Heart left ventricle (tissue), 7 donors: Measurements from ENCODE around the gene MOB4.

GRCh38 chr2:195658417-195658893 is 1.4 kb downstream of the SLC39A10 start:
- PRO-cap, 6 experiments = no peak in any of the 6 experiments
- RAMPAGE, long total RNA, 2 experiments = no peak in any of the 2 experiments
- RRBS = no CpG with 5 or more reads among the region's 1 CpG

- PRO-cap, 6 experiments = no peak in any of the 6 experiments
- RAMPAGE, long total RNA, 2 experiments = no peak in any of the 2 experiments
Observed at GRCh38 chr2:196135776-196135975, 35.7 kb downstream of the STK17B start.

DNA sequence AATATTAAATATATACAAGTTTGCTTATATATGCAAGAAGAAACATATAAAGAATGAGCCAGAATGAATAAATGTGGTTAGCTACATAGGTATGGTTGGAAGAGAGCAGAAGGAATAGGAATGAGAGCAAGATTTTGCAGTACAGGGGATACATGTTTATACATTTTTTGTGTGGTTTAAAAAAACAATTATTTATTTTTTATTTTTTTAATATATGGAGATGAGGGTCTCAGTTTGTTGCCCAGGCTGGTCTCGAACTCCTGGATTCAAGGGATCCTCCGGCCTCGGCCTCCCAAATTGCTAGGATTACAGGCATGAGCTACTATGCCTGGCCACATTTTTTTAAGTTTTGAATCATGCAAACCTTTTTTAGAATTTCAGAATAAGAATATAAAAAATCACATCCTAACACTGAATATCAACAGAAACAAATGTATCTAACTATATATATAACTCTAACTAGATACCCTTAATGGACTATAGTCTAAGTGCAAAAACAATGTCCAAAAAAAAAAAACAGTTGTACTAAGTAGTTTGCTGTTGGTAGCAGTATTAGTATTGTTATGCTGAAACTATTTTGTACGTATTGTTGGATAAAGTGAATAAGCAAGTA is 18.5 kb downstream of the STK17B start:
- PRO-cap, 6 experiments = no peak in any of the 6 experiments
- RAMPAGE, long total RNA, 2 experiments = no peak in any of the 2 experiments
- RRBS = no CpG with 5 or more reads among the region's 4 CpGs

DNA sequence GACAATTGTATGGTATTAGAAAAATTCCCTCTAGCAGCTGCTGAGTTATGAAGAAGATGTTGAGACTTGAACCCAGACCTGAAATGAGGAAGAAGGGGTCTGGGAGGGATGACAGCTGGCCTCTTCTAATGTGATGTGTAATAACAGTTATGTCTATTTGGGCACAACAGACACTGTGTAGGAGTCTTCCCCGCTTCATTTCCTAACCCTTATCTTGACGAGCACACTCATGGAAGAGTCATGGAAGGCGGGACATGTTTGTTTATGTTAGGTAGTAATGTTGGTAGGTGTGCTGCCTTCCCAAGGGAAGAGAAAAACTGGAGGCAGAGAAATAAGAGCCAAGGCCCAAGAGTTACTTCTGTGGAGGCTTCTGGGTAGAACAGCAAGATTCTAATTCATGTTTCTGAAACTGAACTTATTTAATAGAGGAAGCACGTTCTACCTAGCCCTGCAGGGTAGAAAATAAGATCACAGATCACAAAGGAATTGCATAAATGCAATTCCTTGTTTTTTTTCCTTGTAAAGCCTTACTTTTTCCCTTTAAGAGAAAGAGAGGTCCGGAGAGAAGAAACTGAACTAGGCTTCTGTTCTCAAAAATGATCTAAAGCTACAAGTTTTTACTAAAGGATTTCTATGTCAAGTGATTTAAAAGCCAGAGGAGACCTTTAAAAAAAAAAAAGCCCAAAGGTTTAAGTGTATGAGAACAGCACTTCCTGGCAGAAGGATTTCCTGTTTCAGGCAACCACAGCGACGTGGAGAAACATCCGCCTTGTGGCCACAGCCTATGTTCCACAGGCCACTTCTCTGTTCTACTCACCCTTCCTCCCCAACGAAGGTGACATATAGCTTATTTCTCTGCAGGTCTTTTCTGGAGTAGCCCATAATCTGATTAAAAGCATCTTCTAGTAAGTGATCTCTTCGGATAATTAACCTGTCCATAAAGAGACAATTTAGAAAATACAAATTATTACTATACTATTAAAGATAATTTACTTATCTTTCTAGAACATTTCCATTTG is 68.6 kb upstream of the STK17B start:
- PRO-cap, 6 experiments = no peak in any of the 6 experiments
- RAMPAGE, long total RNA, 2 experiments = no peak in any of the 2 experiments
- RRBS = no CpG with 5 or more reads among the region's 10 CpGs

DNA sequence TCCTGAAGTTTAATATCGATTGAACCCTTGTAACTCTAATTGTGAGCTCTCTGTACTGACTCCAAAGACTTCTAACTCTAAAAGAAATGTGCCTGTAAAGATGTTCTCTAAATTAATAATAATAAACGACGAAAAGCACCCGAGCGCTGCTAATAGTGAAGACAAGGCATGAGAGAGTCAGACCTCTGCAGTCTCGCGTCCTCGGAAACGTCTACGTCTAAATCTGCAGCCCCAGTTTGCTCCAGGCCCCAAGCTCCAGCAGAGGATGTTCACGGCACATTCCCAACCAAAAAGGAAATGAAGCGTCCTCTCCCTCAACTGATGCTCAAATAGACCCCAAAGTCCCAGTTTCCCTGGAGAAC is 1.1 kb downstream of the HECW2 start:
- PRO-cap, 6 experiments = peak in 2 of 6 experiments; most common minus-strand start position 206 of the sequence (in 1)
- RAMPAGE, long total RNA, 2 experiments = no peak in any of the 2 experiments
- RRBS = no CpG with 5 or more reads among the region's 12 CpGs

DNA sequence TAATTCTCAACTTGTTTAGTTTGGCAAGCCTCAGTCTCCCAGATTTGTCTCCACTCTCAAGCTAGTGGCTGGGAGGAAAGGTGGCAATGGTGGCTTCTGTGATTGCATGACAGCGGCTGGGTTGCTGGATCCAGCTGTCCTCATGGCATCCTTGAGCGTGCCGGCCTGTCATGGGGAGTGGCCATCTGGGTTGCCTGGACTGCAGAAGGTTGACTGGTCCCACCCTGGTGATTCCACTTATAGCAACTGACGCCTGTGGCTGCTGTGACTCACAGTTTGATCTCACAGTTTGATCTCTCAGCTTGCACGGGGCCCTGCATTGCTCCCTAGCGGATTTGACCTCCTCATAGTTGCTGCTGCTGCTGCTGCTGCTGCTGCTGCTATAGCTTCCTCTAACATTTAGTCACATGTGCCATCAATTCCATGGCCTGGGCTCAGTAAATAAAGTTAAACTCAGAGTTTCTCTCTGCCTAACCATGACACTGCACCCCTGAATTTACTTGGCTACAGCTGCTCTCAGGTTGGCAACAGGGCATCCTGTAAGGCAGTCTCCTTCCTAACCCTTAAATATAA is 8.1 kb upstream of the HECW2 start:
- PRO-cap, 6 experiments = peak in 2 of 6 experiments; most common plus-strand start position 285 of the sequence (in 1); most common minus-strand start position 144 of the sequence (in 1)
- RAMPAGE, long total RNA, 2 experiments = no peak in any of the 2 experiments
- RRBS = no CpG with 5 or more reads among the region's 6 CpGs

- PRO-cap, 6 experiments = no peak in any of the 6 experiments
- RAMPAGE, long total RNA, 2 experiments = no peak in any of the 2 experiments
- RRBS = no CpG with 5 or more reads among the region's 6 CpGs
Observed at GRCh38 chr2:196914945-196916305, 11.1 kb downstream of the PGAP1 start.

- PRO-cap, 6 experiments = no peak in any of the 6 experiments
- RAMPAGE, long total RNA, 2 experiments = no peak in any of the 2 experiments
- RRBS = no CpG with 5 or more reads among the region's 3 CpGs
Observed at GRCh38 chr2:197079484-197079796, 152.9 kb upstream of the PGAP1 start.

DNA sequence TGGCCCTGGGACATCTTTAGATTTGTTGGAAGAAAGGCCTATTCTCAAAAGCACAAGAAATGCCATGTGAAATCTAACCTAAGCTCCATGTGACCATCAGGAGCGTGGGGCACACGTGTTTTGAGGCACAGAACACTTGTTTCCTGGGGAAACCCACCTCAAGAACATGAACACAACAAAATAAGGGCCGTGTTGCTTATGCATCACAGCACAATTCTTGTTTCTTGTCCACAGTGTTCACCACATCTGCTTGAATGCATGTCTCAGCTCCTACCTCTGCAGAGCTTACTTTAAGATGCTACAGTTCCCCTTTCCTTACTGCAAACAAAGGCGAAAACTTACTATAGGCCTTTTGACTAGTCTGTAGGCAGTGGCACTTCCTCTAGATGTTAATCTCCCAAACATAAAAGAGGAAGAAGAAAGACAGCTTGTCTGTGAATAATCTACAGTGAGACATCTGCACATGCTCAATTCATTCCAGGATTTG is 165.0 kb downstream of the ANKRD44 start:
- PRO-cap, 6 experiments = no peak in any of the 6 experiments
- RAMPAGE, long total RNA, 2 experiments = no peak in any of the 2 experiments
- RRBS = no CpG with 5 or more reads among the region's 4 CpGs

DNA sequence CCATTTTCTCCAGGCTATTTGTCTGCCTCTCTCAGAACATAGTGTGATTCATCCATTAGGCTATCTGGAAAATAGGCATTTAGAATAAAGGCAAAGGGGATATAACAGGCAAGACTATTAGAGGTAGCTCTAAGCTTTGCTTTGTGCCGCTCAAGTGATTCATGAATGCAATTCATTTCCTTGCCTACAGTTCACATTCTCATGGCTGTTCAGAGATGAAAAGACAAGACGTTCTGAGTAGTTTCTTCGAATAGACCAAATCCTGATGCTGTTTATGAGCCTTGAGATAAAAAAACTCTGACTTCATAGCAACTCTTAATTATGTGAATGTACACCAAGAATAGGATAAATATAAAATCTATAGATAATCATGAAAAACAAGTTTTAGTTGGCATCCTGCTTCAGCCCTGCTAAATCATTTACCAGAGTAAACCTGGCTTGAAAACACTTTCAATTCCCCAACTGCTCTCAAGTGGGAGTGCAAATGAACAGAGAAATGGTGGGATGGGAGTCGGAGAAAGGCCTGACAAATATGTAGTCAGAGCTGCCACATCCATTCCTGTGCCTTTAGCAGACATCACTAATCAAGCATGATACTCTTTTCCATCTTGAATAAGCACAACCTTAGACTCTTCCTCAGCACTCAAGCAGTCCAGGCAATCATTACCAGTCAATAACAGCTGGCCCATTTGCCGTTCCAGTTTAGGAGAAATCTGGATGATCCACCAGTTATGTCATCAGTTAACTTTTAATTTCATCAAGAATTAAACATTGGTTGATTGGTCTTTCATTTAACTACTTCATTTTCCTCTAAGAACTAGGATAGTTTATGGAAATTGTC is 101.4 kb downstream of the ANKRD44 start:
- PRO-cap, 6 experiments = no peak in any of the 6 experiments
- RAMPAGE, long total RNA, 2 experiments = no peak in any of the 2 experiments
- RRBS = no CpG with 5 or more reads among the region's 5 CpGs

- PRO-cap, 6 experiments = peak in 1 of 6 experiments; most common plus-strand start chr2:197287470 (in 1)
- RAMPAGE, long total RNA, 2 experiments = no peak in any of the 2 experiments
- RRBS = no CpG with 5 or more reads among the region's 4 CpGs
Observed at GRCh38 chr2:197287122-197287574, 23.4 kb downstream of the ANKRD44 start.

- PRO-cap, 6 experiments = no peak in any of the 6 experiments
- RAMPAGE, long total RNA, 2 experiments = no peak in any of the 2 experiments
- RRBS = no CpG with 5 or more reads among the region's 4 CpGs
Observed at GRCh38 chr2:197433655-197434046, 1.2 kb downstream of the SF3B1 start.

- PRO-cap, 6 experiments = peak in 1 of 6 experiments; most common minus-strand start chr2:197443013 (in 1)
- RAMPAGE, long total RNA, 2 experiments = no peak in any of the 2 experiments
- RRBS = no CpG with 5 or more reads among the region's 5 CpGs
Observed at GRCh38 chr2:197442765-197443285, 8.0 kb upstream of the SF3B1 start.

GRCh38 chr2:197488197-197488495 is 11.5 kb downstream of the HSPD1 start:
- PRO-cap, 6 experiments = no peak in any of the 6 experiments
- RAMPAGE, long total RNA, 2 experiments = no peak in any of the 2 experiments
- RRBS = no CpG with 5 or more reads among the region's 1 CpG

DNA sequence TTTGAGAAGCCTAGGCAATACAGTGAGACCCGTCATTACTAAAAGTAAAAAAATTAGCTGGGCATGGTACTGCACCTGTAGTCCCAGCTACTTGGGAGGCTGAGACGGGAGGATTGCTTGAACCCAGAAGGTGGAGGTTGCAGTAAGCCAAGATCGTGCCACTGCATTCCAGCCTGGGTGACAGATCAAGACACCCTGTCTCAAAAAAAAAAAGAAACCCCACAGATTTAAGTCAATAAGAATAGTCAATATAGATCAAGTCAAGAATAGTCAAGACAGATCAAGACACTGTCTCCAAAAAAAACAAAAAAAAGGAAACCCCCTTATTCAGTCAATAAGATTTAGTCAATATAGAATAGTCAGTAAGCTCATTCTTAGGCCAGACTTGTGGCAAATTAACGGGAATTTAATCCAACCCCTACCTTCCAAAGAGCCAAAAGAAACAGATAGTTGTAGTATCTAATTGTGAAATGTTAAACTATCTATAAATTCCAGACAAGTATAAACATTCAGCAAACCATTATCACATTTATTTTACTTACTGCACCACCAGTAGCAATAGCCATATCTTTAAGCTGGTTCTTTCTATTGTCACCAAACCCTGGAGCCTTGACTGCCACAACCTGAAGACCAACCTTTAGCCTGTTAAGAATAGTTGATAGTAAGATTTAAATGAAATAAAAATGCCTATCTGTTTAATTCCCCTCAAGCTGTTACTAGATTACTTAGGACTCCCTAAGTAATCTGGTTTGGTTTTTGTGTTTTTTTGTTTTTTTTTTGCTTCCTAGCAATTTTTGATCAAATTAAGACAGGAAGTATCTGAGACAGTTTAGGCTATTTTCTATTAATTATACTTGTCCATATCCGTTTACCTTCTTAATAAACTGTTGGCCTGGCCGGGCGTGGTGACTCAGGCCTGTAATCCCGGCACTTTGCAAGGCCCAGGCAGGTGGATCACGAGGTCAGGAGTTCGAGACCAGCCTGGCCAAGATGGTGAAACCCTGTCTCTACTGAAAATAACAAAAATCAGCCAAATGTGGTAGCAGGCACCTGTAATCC is 9.7 kb downstream of the HSPD1 start:
- PRO-cap, 6 experiments = no peak in any of the 6 experiments
- RAMPAGE, long total RNA, 2 experiments = no peak in any of the 2 experiments
- RRBS = no CpG with 5 or more reads among the region's 10 CpGs

DNA sequence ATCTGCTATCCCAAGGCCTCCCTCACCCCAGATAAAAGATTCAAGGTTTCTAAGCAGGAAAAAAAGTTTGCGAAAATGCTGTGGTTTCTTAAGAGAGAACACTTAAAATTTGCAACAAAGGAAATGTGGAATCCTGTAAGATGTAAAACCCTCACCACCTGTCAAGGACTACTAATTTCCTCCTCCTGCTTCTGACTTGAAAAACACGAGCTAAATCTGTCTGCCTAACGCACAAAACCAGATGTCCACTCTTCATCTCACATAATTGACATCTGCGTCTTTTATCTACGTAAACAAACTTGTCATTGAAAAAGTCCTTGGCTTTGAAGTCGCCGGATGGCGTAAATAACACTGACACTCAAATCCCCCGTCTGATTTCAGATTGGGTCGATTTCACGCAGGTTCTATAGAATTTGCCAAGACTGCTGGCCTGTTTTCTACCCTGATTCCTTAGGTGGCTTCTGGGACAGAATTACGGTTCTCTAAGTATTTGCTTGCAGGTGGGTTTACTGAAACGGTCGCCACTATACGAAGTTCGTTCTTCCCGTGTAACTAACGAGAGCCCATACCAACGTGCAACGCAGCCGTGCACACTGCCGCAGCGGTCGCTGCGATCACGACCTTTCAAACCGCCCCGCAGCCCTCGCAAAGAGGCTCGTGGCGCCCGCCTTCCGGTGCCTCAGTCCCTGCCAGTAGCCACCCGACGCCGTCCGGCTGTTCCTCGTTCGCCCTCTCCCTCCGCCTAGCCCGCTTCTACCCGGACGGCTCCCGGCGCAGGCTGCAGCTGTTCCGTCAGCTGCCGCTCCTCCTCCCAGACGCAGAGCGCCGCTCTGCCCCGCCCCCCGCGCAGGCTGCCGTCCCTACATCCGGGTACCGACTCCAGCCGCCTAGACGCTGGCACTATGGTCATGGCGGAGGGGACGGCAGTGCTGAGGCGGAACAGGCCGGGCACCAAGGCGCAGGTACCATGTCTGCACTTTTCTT is at the start of gene MOB4:
Gene MOB4 (plus strand): TSS at position 882 of the 984 bp plus-strand sequence.
- PRO-cap, 6 experiments = peak in 6 of 6 experiments; most common plus-strand start position 897 of the sequence (in 4); most common minus-strand start position 755 of the sequence (in 5)
- RAMPAGE, long total RNA, 2 experiments = start-site peak on the plus strand in 2 of 2 experiments, centred at position 889 of the sequence, 449 to 460 reads per replicate
- RRBS = 1% methylated on average over 27 of the region's 63 CpGs

GRCh38 chr2:197707469-197707921 is 2.3 kb downstream of the MARS2 start:
- PRO-cap, 6 experiments = no peak in any of the 6 experiments
- RAMPAGE, long total RNA, 2 experiments = no peak in any of the 2 experiments
- RRBS = no CpG with 5 or more reads among the region's 3 CpGs

DNA sequence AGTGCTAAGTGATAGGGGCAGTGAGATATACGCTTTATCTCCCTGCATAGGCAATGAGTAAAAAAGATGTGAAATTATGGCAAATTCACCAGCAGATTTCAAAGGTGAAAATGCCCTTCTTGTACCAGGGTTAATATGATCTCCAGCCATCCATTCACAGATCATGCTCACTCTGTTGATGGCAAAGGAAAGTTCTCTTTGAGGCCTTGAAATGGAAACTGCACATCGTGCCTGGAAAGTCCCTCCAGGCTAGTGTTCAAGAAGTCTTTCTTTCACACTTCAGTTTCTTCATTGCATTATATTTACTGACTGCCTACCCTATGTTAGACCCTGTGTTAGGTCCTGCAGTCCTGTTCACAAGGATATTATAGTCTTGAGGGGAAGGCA is 200.8 kb downstream of the PLCL1 start:
- PRO-cap, 6 experiments = no peak in any of the 6 experiments
- RAMPAGE, long total RNA, 2 experiments = no peak in any of the 2 experiments
- RRBS = no CpG with 5 or more reads among the region's 2 CpGs

DNA sequence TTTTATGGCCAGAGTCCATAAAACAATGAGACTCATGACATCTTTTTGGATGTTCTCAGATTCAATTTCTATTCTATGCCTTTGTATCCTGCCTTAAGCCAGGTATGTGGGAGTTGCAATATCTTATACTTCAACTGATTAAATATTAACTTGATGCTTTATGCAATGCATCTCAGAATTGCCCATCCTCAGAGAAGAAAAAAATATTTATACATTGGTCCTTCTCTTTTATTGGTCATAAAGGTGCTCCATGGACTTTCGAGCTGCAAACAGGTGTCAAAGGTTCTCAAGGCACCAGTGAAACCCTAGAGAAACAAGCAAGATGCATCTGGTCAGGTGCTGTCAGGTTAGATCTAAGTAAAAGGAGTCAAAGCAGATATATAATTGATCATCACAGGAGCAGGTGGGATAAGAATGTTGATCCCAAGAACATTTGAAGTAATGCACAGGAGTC is 690.5 kb downstream of the PLCL1 start:
- PRO-cap, 6 experiments = no peak in any of the 6 experiments
- RAMPAGE, long total RNA, 2 experiments = no peak in any of the 2 experiments
- RRBS = no CpG with 5 or more reads among the region's 1 CpG

DNA sequence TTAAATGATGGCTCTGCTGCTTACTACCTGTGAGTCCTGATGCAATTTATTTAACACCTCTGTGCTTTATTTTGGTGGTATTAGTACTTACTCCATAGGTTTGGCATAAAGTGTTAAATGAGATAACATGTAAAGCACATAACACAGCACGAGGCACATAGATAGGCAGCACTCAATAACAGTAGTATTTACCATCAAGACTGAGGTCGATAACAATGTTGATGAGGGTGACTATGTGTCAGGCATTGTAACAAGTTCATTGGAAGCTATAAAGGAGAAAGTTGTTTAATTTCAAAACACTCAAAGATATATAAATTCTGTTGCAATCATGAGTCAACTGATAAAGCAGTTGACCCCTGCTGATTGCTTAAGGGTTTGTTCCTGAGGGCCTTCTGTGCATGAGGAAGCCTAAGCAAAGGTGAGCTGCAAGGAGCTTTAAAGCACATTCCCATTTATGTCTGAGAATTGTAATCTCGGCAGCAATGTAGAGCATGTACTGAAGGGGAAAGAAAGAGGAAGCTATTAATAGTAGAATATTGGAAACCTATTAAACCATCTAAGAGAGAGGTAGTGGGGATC is 760.5 kb downstream of the SATB2 start:
- PRO-cap, 6 experiments = no peak in any of the 6 experiments
- RAMPAGE, long total RNA, 2 experiments = no peak in any of the 2 experiments
- RRBS = no CpG with 5 or more reads among the region's 3 CpGs